Heart right ventricle (tissue), 2 donors: ENCODE measurements around the genes RABEP1 and WSCD1.

- PRO-cap, 2 experiments: no peak in any of the 2 experiments
Observed at GRCh38 chr17:4750637-4750991, 10.9 kb upstream of the CXCL16 start.

- PRO-cap, 2 experiments: no peak in any of the 2 experiments
Observed at GRCh38 chr17:4764484-4765235, 7.0 kb upstream of the TM4SF5 start.

GRCh38 chr17:4849903-4850703 is 17.0 kb downstream of the MINK1 start:
- PRO-cap, 2 experiments: no peak in any of the 2 experiments

- PRO-cap, 2 experiments: no peak in any of the 2 experiments
Observed at GRCh38 chr17:5002018-5003064, 4.6 kb downstream of the KIF1C start.

GRCh38 chr17:5122551-5123435 is 7.0 kb downstream of the USP6 start:
- PRO-cap, 2 experiments: peak in 1 of 2 experiments; most common minus-strand start chr17:5123116 (in 1)

DNA sequence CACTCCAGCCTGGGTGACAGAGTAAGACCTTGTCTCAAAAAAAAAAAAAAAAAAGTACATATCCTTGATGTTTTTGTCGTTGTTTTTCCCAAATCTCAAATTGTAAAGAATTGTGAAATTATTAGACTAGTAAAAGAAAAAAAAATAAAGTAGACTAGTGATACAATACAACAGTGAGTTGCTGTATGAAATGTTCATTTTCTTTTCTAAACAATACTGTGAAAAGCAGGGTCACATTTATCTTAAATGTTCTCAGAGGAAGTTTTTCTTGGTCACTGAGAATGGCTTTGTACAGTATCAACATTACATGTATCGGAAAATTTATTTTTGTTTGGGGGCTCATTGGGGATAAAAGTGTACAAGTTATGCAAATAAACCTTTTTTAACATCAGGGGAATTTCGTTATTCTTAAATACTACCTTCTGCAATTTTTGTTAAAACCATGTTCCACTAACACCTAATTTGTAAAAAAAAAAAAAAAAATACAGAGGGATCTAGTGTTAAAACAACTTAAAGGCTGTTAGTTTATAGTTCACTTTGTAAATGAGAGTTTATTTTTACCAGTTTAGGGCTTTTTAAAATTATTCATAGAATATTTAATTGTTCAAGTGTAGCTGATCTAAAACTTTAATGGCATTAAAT is 8.7 kb upstream of the ZNF594 start:
- PRO-cap, 2 experiments: no peak in any of the 2 experiments

DNA sequence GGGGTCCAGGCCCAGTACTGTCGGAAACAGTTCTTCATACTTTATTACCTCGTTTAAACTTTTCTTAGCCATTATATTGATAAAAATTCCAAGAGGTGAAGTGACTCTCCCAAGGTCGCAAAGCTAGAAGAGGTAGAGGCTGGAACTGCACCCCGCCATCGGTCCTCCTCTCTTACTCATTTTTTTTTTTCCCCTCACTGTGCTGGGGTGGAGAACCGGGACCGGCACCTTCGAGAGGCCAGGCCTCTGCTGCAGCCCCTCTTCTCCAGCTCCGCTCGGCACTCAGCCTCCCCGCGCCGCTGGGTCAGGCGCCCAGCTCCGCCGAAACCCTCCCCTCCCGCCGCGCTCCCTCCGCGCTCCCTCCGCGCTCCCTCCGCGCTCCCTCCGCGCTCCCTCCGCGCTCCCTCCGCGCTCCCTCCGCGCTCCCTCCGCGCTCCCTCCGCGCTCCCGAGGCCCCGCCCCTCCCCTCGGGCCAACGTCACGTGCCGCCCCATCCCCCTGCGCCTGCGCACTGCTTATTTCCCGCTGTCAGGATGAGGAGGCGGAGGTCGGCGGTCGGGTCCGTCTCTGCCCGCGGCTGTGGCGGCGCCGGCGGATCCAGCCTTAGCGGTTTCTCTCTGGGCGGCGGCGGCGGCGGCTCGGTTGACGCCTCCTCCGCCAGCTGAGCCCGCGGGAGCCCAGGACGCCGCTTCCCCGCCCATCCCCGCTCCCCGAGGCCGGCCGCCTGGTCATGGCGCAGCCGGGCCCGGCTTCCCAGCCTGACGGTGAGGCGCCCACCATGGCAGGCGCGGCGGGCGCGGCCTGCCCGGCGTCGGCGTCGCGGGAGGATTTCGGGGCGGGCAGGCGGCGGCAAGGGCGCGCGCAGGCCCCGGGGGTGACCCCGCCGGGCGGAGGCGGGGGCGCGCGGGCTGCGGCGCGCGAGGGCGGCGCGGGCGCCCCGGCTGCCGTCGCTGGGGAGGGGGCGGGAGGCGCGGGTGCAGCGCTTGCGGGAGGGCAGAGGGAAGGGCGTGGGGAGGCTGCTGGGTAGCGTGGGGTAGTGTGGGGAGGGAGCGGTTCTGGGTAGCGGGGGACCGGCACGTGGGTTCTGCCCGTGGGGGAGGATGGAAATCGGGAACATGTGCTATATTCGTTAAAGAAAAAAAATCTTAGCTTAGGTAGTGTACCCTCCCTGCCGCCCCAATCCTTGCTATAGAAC is at the start of gene RABEP1:
RABEP1 (plus strand) TSS at position 528 of the 1,195 bp plus-strand sequence.
- PRO-cap, 2 experiments: peak in 2 of 2 experiments; most common plus-strand start position 528 of the sequence (in 2); most common minus-strand start position 320 of the sequence (in 2)

GRCh38 chr17:5558563-5559228 is 25.6 kb downstream of the NLRP1 start:
- PRO-cap, 2 experiments: no peak in any of the 2 experiments

DNA sequence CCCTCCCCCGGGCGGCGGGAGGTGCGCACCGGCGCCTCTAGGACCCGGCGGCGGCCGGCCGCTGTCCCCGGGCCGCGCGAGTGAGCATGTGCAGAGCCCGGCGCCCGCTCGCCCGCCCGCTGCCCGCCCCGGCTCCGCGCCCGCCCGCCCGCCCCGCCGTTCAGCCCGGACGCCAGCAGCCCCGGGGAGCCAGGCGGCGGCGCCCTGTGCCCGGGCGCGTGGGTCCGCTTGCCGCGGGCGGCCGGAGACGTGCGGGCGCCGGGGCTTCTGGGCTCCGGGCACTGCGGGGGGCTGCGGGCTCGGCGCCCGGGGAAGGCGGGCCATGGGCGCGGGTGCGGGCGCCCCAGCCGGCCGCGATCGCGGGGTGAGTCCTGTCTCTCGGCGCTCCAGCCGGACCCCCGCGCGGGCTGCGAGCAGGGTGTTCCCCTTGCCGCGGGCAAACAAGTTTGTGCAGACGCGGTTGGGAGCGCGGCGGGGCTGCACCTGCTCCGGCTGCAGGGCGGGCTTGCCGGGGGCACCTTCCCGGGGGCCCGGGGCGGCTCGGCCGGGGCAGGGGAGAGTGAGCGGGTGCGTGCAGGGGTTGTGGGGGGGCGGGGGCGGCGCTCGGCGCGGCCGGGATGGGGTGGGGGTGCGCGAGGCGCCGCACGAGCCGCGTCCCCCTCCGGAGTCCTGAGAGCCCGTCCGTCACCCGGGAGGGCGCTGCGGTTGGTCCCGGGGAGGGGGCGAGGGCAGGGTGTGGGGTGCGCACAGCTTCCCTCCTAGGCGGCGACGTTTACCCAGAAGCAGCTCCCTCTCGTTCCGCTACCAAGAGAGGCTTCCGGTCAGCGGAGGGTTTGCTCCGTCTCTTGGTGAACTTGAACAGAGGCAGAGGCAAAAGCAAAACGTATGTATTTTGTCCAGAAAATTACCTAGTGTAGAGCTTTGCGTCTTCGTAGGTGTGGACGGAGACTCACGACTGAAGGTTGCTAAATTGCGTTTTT is at the start of gene WSCD1:
WSCD1 (plus strand) TSS at position 91 of the 980 bp plus-strand sequence.
- PRO-cap, 2 experiments: peak in 1 of 2 experiments; most common plus-strand start position 87 of the sequence (in 1)

- PRO-cap, 2 experiments: no peak in any of the 2 experiments
Observed at GRCh38 chr17:6231684-6232521, 161.7 kb downstream of the WSCD1 start.

GRCh38 chr17:6406405-6406858 is 28.5 kb downstream of the AIPL1 start:
- PRO-cap, 2 experiments: no peak in any of the 2 experiments

- PRO-cap, 2 experiments: no peak in any of the 2 experiments
Observed at GRCh38 chr17:6557023-6557622, 768 bp upstream of the PITPNM3 start.

DNA sequence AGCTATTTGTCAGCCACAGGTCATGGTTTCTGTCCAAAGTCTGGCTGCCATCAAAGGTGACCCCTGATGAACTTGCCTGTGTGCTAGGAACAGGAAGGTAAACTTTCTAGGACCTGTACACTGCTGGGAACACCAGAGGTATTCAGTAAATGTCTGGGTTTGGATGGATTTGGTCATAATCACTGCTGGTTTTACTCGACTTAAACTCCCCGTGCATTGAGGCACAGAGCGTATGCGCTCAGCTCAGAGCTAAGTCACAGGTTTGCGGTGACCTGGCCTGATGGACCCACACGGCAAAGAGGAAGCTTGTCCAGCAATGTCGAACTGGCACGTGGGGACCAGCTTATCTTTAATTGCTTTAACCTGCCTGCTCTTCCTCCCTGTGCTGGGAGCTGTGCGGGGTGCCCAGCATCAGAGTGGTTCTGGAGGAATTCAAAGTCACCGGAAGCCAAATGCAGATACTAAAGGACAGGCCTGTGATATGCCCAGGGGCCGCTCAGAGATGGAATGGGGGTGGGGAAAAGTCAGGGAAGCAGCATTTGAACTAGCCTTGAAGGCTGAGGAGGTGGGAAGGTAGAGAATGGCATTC is 12.9 kb downstream of the SLC13A5 start:
- PRO-cap, 2 experiments: no peak in any of the 2 experiments

GRCh38 chr17:6996553-6997109 is 782 bp downstream of the ALOX12 start:
- PRO-cap, 2 experiments: no peak in any of the 2 experiments

- PRO-cap, 2 experiments: no peak in any of the 2 experiments
Observed at GRCh38 chr17:7017165-7017579, 2.6 kb downstream of the C17orf49 start.

DNA sequence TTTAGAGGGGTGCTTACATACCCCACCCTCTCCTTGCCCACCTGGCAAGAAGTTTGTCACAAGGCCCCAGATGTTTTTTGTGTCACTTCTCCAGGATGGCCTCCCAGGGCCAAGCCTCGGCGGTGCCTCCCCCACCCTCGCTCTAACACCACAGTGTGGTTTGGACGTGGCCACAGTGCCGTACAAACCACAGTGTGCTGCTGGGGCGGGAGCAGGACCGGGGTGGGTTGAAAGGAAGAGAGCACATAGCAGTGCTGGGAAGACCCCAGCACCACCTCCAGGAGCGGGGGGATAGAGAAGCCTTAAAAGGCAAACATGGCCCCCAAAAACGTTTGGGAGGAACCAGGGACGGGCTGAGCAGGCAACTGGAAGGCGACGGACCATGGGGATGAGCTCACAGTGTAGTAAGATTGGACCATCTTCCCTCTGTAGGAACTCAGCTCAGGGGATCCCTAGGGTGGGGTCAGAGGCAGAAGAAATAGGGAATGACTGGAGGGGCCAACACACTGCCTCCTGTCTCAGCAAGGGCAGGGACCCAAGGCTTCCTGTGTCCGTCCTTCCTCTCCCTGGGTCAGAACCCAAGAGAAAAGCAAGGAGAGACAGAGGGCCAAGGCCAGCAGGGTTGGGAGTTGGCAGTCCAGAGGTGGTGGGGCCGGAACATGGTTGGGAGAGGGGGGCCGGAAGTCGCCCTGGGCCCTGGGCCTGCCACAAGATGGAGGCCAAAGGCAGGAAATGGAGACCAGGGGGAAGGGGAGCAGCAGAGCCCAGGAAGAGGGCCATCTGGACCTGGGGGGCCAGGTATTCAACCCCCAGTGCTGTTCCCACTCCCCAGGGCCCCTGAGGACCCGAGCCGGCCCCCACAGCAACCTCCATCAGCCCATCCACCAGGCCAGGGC is 3.5 kb downstream of the C17orf49 start:
- PRO-cap, 2 experiments: peak in 2 of 2 experiments; most common plus-strand start position 699 of the sequence (in 1); most common minus-strand start position 584 of the sequence (in 1)

- PRO-cap, 2 experiments: peak in 1 of 2 experiments; most common plus-strand start chr17:7220446 (in 1); most common minus-strand start chr17:7220271 (in 1)
Observed at GRCh38 chr17:7220089-7221318, 766 bp downstream of the ACADVL start.

GRCh38 chr17:7224906-7225468 is 5.2 kb downstream of the ACADVL start:
- PRO-cap, 2 experiments: no peak in any of the 2 experiments

DNA sequence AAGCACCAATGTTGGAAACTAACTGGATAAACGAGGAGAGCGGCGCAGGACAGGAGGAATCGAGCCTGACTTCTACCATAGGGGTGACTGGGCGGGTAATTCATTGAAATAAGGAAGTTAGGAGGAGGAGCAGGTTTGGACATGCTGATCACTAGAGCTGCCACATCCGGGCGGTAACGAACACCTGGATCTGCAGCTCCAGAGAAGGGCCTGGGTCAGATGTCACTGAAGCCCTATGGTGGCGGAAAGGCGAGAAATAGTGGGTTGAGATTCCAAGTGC is 1.2 kb upstream of the SLC2A4 start:
- PRO-cap, 2 experiments: no peak in any of the 2 experiments

DNA sequence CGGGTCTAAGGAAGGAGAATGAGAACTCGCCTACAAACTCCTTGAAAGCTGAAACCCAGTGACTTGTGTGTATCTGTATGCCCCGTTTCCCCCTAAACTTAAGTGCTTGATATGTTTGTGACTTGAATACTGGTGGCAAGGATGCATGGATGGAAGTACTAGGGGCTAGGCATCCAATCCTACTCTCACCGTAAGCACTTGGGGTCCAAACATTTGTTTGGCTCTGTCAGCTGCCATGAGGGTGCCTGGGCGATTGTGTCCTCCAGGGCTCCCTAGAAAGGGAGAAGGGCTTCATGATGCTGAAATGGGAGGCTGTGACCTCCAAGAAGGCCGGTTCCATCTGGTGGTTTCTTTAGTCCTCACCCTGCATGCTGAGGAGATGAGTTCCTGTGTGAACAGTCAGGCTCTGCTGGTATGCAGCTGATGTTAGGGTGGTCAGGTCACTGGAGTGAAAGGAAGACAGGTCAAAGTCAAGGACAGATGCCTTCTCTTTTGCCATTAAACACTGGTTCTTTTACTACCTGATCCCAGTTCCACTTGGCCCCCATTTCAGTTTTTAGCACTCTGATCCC is 1.4 kb downstream of the GPS2 start:
- PRO-cap, 2 experiments: no peak in any of the 2 experiments